AG09319 (cell line): ENCODE measurements around the gene GIMAP2.

GRCh38 chr7:150477295-150478133 lies 27.1 kb downstream of the GIMAP8 start:
- RRBS: no CpG with 5 or more reads among the region's 21 CpGs

DNA sequence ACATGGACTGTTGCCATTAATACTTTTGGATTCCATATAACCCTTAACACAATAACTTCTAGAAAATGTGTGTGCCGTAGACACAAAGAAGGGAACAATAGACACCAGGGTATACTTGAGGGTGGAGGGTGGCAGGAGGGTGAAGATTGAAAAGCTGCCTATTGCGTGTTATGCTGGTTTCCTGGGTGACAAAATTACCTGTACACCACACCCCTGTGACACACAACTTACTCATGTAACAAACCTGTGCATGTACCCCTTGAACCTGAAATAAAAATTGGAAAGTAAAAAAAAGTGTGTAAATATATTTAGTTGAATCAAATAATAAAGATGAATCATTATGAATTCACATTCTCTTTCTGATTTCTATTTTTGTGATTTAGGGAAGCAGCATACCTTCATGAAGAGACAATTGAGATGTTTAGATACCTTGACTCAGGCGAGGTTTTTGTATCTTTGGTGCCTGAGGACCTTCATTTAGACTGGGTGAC lies 28.7 kb downstream of the GIMAP8 start:
- RRBS: no CpG with 5 or more reads among the region's 3 CpGs

DNA sequence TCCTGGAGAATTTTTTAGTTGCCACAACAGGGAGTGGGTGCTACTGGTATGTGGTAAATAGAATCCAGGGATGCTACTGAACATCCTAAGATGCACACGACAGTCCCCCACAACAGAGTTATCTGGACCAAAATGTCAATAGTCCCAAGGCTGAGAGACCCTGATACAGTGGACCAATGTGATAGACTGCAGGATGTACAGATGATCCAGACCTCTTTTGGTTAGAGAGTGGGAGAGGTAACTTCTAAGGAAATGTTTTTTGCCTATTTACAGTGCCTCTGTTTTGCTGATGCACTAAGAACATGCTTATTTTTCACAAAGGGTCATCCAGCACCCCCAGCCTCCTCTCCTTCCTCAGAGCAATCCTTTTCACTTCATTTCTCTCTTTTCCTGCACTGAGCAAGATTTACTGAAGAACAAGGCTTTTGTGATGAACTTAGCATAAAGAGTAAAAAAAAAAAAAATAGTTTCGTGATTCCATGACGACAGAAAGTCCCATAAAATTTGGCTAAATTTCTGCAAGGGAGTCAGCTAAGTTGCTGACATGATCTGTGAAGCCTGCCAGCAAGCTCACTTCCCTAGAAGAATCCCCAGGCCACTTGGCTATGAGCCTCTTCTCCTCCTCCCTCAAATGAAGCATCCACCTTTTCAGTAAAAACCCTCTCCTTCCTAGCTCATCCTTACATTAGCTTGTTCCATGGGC lies 30.6 kb downstream of the GIMAP8 start:
- RRBS: no CpG with 5 or more reads among the region's 3 CpGs

- RRBS: no CpG with 5 or more reads among the region's 5 CpGs
Observed at GRCh38 chr7:150503434-150504059, 11.1 kb upstream of the GIMAP7 start.

GRCh38 chr7:150511087-150511435 lies 3.6 kb upstream of the GIMAP7 start:
- RRBS: no CpG with 5 or more reads among the region's 2 CpGs

DNA sequence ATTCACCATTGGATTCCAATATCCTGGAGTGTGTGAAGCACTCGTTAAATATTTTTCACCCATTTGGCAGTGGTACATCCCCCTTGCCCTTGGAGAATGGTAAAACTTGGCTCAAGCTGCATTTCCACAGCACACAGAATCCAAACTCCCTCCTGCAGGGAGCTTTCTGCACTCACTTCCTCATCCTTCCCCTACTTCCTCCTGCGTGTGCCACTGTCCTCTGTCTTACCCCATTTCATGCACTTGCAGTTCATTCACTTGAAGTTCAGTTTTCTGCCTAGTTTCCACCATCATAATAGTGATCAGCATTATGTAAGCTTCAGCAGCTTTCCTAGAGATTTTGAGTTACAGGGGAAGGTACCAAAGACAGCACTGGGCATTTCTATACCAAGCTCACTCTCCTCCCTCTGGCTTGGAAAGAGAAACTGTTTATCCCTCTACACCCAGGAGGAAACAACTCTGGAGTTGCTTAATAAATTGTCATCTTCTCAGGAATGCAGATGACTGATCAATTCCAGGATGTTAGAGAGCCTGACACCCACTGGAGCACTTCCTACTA lies 19.3 kb downstream of the GIMAP4 start:
- RRBS: no CpG with 5 or more reads among the region's 2 CpGs

GRCh38 chr7:150685434-150685996 lies at the start of gene GIMAP2:
Gene GIMAP2 (plus strand): TSS chr7:150685706.
- RRBS: no CpG with 5 or more reads among the region's 6 CpGs

- RRBS: no CpG with 5 or more reads among the region's 10 CpGs
Observed at GRCh38 chr7:150739908-150740478, 2.8 kb downstream of the GIMAP5 start.

GRCh38 chr7:150748282-150748785 lies 11.1 kb downstream of the GIMAP5 start:
- RRBS: no CpG with 5 or more reads among the region's 5 CpGs

- RRBS: no CpG with 5 or more reads among the region's 5 CpGs
Observed at GRCh38 chr7:150780156-150780990, 19.8 kb downstream of the TMEM176B start.

- RRBS: 8% methylated on average over 3 of the region's 9 CpGs
Observed at GRCh38 chr7:150799427-150799794, 753 bp downstream of the TMEM176B start.

GRCh38 chr7:150801128-150801996 lies 793 bp downstream of the TMEM176A start:
- RRBS: 19% methylated on average over 8 of the region's 32 CpGs

- RRBS: no CpG with 5 or more reads among the region's 18 CpGs
Observed at GRCh38 chr7:150945802-150946390, 32.2 kb downstream of the KCNH2 start.

- RRBS: no CpG with 5 or more reads among the region's 19 CpGs
Observed at GRCh38 chr7:150964427-150965195, 13.5 kb downstream of the KCNH2 start.

- RRBS: 60% methylated on average over 3 of the region's 16 CpGs
Observed at GRCh38 chr7:150971808-150972559, 6.1 kb downstream of the KCNH2 start.

GRCh38 chr7:150994556-150995504 lies 4.0 kb downstream of the NOS3 start:
- RRBS: 23% methylated on average over 5 of the region's 27 CpGs

GRCh38 chr7:151016637-151016930 lies 7.7 kb downstream of the ATG9B start:
- RRBS: no CpG with 5 or more reads among the region's 7 CpGs

DNA sequence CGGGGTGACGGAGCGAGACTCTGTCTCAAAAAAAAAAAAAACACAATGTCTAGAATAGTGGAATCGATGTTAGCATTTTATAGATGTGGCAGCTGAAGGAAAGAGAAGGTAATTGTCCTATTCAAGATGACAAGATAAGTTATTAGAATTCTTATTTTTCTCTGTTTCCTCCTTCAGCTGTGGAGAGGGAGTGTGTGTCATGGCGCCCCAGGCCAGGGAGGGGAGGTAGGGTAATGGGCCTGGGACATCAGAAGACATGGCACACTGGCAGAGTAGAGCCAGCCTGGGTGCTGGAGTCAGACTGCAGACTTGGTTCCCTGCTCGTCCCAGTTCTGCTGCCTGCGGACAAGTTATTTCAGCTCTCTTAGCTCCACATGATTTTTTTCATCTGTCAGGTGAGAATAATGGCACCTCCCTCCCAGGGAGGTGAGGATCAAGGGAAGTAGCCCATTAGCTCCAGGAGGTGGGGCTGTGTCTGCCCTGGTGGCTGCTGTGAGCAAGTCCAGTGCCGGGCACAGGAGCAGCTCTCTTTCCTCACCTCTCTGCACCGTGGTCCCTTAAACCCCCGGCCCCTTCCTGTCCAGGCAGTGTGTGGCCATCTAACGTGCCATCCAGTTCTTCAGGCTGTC lies 4.5 kb downstream of the ABCB8 start:
- RRBS: 88% methylated on average over 3 of the region's 11 CpGs

DNA sequence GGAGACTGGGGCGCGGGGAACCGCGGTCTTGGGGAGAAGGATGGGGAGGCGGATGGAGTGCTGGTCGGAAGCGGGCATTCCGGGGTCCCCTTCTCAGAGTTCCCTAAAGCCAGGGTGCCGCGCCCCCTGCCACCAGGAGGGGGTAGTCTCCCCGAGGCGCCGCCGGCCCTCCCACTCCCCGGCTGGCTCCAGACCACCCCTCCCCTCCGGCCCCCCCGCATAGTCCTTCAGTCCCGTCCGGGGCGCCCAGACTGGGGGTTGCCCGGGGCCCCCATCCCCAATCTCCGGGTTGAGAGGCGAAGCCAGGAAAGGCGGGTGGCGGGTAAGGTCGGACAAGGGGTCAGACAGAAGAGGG lies 468 bp downstream of the SLC4A2 start:
- RRBS: 1% methylated on average over 9 of the region's 26 CpGs

DNA sequence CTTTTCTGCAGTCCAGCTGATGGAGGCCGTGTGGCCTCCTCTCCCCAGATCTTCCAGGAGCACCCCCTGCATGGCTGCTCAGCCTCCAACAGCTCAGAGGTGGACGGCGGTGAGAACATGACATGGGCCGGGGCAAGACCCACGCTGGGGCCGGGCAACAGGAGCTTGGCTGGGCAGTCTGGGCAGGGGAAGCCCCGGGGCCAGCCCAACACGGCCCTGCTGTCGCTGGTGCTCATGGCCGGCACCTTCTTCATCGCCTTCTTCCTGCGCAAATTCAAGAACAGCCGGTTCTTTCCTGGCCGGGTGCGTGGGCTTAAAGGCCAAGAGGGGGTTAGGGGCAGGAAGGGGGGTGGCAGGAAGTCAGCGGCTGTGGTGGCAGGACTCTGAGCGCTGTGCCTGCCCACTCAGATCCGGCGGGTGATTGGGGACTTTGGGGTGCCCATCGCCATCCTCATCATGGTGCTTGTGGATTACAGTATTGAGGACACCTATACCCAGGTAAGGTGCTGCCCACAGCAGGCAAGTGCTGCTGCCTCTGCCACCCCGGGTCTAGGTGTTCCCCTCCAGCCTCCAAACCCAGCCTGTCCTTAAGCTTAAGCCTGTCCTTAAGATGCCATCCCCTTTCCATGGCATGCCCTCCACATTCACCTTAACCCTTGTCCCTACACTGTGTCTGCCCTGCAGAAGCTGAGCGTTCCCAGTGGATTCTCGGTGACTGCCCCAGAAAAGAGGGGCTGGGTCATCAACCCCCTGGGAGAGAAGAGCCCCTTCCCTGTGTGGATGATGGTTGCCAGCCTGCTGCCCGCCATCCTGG lies 6.4 kb downstream of the FASTK start:
- RRBS: 90% methylated on average over 8 of the region's 24 CpGs